Duodenum (tissue), 1 donor: ENCODE data around the gene THAP4.

- PRO-cap = bidirectional peak, plus-strand start at chr2:241508872, minus-strand start at chr2:241508584
Measured at GRCh38 chr2:241508681-241509241, 377 bp upstream of the STK25 start.

DNA sequence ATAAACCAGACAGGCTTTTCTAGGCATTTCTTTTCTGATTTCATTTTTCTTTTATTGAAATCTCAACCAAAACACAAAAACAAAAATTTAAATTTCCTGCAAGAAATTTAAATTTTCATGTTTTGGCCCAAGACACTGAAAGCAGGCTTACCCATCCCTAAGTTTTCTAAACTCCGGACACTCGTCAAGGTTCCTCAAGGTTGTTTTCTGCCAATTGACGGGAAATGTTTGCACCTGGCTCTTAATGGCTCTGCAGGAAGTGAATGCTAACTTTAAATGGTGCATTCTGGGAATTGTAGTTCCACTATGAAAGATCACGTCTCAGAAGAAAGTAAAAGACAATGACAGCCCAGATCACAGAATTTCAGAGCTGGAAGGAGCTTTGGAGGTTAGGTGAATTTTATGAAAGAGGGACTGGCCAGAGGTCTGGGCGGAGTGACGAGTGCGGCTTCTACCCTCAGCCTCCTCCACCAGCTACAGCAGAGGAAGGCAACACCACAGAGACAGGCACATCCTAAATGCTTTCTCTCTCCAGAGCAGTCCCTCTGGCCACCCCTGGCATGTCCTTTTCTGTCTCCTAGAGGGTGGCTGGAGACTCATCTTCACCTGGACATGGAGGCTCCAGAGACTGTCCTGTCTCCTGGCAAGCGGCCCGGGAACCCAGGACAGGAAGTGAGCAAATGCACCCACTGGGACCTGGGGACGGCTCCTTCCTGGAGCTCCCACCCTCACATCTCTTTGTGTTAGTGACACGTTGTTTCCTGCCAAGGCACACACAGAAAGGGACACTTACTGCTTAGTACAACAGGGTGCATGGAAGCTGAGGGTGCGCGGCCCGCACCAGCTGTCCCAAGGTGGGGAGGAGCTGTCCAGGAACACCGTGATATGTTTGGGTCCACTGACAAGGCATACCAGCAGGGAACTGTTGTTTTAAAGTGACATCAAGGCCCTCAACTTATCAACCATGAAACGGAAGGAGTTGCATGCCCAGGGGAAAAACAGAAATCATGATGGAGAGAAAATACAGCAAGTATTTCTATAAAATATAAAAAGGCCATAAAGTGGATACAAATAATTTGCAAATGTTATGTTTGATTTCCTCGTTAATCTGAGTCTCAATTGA is 19.3 kb downstream of the THAP4 start:
- PRO-cap = no peak

DNA sequence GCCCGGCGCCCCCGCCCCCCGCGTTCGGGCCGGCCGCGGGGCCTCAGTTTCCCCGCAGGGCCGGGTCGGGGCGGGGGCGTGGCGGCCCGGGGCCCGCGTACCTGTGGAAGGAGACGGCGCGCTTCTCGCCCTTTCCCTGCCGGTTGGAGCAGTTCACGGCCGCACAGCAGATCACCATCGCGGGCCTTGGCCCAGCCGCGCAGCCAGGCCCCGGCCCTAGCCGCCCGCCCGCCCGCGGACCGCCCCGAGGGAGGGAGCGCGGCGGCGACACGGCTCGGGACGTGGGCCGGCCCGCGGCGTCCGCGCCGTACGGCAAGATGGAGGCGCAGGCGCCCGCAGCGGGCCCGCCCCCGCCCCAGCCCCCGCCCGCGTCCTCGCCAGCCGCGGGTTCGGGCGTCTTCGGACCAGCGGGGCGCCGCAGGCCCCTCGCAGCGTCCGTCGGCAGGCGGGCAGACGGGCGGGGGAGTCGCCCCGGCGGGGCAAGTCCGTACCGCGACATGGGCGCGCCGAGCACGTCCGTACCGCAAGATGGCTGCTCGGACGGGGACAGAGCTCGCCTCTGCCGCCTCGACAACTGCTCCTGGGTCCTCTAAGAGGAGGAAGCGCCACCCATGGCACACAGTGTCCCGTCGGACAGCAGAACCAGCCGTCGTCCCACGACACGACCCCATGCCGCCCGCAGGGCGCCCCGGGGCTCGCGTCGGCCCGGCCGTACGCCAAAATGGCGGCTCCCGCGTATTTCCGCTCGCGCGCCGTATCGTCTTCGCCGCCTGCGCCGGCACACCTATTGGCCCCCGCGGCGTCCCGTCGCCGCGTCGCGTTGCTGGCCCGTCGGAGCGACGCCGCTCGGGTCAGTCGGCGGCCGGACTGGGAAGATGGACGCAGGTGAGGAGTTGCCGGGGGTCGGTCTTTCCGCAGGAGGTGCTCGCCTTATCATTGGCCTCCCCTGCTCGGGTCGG is at the start of gene THAP4:
TSS of gene THAP4 (minus strand) at position 319 of the 959 bp plus-strand sequence.
- PRO-cap = bidirectional peak, plus-strand start at position 308 of the sequence, minus-strand start at position 188 of the sequence; bidirectional peak, plus-strand start at position 854 of the sequence, minus-strand start at position 705 of the sequence

GRCh38 chr2:241773938-241774575 is 2.6 kb upstream of the GAL3ST2 start:
- PRO-cap = no peak

GRCh38 chr2:241801818-241802376 is 7.1 kb upstream of the NEU4 start:
- PRO-cap = no peak

DNA sequence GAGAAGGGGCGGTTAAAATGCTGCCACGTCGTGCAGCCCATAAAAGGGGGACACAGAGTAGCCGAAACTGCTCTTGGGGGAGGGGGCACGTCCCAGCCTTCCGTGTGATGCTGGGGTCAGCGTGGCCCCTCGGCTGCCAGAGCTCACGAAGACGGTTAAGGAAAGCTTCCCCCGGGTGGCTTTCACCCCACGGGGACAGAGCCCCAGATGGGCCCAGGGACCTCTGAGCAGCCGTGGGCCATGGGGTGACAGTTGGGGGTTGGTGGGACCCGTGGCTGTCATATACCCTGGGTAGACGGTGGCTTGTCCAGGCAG is 342 bp downstream of the NEU4 start:
- PRO-cap = no peak

GRCh38 chr2:241868452-241869145 is 930 bp upstream of the RTP5 start:
- PRO-cap = no peak

DNA sequence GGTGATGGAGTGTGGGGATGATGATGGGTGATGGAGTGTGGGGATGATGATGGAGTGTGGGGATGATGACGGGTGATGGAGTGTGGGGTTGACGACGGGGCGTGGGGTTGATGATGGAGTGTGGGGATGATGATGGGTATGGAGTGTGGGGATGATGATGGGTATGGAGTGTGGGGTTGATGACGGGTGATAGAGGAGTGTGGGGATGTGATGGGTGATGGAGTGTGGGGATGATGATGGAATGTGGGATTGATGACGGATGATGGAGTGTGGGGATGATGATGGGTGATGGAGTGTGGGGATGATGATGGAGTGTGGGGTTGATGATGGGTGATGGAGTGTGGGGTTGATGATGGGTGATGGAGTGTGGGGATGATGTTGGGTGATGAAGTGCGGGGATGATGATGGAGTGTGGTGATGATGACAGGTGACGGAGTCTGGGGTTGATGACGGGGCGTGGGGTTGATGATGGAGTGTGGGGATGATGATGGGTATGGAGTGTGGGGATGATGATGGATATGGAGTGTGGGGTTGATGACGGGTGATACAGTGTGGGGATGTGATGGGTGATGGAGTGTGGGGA is 68.9 kb upstream of the FAM240C start:
- PRO-cap = no peak

DNA sequence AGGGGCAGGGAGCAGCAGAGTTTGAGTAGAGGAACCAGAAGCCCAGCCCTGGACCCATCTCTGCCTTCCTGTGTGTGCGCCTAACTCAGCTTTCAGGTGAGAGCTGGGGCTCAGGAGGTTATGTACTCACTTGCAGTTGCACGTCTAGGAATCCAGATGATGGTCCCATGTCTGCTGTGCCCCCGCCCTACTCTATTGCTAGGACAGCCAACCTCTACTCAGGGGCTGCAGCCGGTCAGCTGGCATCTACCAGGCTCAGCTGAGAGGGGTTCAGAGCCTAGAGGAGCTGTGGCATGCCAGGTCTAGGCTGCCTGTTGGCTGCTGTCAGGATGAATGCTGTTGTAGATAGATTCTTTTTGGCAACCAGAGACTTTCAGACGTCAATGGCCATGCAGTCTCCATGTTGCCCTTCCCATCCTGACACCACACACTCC is 183.7 kb upstream of the FAM240C start:
- PRO-cap = no peak